T47D (cell line): Measurements from ENCODE around the genes KRT76, SPRYD3 and MFSD5.

DNA sequence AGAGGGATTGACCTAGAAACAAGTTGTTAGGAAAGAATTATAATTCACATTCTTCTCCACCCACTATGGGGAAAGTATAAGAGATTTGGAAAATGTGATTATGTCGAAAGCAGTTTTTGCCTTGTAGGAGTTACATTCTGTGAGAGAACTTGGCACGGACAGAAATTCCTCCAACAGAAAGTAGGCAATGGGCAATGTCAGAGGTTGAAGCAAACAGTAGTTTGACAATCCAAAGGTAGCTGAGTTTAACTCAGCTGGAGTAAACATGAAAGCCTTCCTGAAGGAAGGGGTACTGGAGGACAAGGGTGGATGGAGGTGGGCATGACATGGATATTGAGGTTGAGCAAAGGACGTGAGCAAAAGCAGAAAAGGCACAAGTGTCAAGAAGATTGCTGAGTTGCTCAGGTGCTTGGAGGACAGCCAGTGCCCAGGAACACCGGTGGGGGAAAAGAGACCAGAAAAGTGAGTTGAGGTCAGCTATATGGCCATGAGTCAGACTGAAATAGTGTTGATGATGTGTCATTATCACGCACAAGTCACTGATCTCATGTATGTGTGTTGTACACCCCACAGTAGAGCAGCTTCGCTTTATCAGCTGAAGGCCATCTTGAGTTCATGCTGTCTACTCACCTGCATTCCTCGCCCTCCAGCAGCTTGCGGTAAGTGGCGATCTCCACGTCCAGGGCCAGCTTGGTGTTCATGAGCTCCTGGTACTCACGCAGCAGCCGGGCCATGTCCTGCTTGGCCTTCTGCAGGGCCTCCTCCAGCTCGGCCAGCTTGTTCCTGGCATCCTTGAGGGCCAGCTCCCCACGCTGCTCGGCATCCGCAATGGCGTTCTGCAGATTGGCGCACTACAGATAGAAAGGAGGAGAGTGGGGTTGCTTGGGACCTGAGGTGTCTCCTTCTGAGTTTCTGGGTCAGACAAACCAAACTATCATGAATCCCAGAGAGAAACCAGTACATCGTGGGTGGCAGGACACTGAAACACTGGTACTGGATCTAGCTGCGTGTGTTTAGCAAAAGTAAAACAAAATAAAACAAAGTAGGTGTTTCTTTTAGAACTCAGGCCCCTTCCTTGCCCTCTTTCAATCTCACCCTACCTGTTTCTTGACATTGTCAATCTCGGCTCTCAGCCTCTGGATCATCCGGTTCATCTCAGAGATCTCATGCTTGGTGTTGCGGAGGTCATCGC, 3.8 kb downstream of the KRT5 start:
- RRBS = no CpG with 5 or more reads among the region's 24 CpGs

GRCh38 chr12:52608314-52608710, 7.0 kb upstream of the KRT72 start:
- RRBS = no CpG with 5 or more reads among the region's 7 CpGs

DNA sequence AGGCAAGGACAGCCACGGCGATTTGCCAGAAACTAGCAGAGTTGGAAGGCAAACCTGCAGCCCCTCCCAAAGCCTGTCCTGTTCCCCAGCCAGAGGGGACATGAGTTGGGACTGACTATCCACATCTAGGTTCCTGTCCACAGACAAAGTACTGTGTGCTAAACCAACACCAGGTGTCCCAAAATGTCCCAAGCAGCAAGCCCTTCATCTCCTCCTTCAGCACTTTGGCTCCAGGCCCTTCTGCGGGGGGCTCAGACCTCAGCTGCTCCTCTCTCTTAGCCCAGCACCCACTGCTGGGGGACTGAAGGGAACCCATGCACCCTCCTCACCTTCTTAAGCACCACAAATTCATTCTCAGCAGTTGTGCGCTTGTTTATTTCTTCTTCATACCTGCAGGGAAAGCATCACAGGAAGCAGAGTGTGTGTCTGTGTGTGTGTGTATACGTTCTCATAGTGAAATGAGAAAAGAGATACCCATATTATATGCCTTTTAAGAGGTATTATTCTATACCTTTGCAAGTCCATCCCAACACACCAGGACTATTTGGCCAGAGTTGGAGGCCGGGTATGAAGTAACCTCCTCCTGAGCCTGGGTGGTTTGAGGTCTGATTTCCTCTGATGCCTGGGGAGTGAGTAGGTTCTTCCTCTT, 3.3 kb downstream of the KRT73 start:
- RRBS = no CpG with 5 or more reads among the region's 6 CpGs

DNA sequence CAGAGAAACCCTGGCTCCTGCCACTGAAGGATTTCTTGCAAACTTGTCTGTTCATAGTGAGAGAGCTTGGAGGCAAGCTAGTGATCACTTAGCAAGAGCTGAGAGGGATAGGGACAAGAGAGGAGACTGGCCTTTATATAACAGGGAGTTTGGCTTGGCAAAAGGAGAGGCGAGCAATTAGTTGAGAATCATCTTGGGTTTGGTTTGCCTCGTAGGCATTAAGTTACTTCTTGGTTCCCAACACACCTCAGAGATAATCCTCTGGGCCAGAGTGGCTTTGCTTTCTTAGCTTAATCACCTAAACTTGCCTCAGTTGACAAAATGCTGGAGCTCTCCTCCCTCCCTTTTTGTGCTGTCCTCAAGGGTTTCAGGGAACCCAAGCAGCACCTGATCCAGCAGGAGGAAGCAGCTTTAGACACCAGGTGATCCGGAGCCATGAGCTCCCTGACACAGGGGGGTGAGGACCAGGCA, at the start of gene KRT76:
Gene KRT76 (minus strand): TSS at position 109 of the 471 bp plus-strand sequence.
- RRBS = no CpG with 5 or more reads among the region's 3 CpGs

DNA sequence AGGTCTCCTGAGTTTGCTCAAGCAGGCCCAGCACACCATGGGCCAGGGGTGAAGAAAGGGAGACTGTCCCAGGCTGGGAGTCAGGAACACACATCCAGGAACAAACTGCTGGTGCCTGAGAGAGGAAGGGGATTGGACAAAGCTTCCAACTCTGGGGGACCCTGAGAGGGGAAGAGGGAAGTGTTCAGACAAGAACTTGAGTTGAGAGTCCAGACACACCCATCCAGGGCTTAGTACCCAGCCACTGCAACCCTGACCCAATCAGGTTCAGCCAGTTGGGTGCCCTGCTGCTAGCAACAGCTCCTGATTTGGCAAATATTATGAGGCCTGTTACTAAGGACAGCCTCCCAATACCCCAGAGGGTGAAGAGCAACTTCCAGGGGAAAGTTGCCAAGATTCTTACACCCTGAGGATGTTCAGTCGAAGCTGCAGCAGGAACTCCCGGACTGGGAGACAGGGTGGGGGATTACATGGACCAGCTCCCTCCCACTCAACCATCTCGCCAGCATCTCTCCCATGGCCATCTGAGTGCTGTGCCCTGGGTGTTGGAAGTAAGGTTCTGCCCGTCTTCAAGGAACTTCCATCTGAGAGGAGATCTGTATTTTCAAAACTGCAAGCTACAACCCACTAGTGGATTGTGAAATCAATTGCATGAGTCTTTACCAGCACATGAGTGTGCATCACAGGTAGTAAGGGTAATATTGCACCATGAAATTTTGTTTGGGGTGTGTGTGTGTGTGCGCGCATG, 11.4 kb upstream of the KRT78 start:
- RRBS = no CpG with 5 or more reads among the region's 6 CpGs

DNA sequence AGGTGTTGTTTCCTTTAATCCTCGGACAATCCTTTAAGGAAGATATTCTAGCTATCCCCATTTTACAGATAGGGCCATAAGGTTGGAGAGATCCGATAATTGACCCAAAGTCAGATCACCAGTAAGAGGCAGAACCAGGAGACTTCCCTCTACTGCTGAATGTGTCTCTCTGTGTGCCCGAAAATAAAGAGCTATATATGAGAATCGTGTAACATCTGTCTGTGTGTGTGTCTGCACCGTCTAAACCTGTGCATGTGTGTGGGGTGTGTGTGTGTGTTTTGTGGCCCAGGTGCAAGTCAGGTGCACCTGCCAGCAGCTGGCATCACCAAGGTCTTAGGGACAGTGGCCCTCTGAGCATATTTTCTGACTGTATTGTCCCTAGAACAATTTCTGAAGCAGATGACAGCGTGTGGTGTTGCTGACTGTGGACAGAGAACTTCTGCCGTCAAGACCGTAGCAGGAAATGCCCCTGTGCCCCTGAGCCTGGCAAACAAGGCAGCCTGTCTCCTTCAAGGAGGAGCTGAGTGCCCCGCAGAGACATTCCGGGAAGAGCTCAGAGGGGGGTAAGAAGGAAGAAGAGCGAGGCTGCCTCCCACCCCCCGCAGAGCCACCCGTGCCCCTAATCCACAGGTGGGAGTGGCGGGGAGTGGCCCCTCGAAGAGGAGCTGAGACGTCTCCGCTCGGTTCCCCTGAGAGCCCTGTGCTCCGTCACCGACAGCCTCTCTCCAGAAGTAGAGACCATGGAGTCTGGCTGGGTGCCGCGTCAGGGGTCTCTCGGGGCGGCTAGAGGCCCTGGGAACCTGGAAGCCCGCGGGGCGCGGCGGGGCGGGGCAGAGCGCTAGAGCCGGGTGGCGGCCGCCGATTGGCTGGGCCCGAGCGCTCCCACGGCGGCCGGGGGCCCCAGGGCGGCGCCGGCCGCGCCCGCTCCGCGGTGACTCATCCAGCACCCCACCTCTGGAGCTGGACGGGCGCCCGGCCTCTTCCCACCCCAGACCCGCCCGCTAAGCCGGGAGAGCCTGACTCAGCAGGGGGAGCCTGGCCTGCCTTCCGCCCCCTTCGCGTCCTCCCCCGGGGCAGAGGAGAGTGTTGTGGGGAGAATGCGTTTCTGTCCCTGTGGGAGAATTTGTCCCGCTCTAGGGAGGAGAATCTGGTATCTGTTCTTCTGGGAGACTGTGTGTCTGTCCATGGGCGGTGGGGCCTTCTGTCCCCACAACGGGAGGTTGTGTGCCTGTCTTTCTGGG, 25.1 kb upstream of the KRT78 start:
- RRBS = 36% methylated on average over 20 of the region's 62 CpGs

DNA sequence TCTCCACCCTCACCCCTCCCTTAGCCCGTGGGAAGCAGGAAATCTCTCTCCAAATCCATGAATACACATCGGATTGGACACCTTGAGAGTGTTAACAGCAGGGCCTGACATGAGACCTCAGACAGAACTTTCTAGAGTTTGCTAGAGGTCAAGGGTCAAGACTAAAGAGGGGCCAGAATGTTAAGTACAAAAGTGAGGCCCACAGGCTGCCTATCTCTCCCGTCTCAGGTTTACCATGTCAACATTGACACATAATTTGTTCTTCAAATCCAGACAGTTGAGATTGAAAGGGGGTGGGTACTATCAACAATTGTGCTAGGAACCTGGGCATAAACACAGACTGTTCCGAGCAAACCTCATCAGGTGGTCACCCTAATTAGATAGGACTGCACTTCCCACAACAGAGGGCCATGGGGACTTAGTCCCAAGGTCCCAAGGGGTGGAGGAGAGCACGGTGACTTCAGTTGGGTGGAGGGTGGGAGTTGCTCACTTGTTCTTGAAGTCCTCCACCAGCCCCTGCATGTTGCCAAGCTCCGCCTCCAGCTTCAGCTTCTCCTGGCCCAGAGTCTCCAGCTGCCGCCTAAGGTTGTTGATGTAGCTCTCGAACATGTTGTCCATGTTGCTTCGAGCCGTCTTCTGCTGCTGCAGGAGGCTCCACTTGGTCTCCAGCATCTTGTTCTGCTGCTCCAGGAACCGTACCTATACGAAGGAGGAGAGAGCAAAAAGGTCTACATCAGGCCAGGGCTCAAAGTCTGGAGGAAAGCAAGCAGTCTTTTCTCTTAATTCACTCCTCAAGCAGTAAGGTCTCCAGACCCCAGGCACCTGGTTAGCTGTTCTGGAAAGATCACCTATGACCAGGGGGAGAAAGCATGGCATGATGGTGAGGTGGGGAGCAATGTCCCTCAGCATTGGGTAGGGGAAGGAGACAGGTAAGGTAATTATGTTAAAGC, 3.2 kb downstream of the KRT8 start:
- RRBS = no CpG with 5 or more reads among the region's 12 CpGs

- RRBS = 13% methylated on average over 2 of the region's 18 CpGs
Observed at GRCh38 chr12:52902324-52902874, 2.5 kb downstream of the KRT8 start.

GRCh38 chr12:52952609-52953025, 3.7 kb downstream of the KRT18 start:
- RRBS = no CpG with 5 or more reads among the region's 3 CpGs

GRCh38 chr12:53003969-53005085, 1.9 kb upstream of the EIF4B start:
- RRBS = no CpG with 5 or more reads among the region's 14 CpGs

DNA sequence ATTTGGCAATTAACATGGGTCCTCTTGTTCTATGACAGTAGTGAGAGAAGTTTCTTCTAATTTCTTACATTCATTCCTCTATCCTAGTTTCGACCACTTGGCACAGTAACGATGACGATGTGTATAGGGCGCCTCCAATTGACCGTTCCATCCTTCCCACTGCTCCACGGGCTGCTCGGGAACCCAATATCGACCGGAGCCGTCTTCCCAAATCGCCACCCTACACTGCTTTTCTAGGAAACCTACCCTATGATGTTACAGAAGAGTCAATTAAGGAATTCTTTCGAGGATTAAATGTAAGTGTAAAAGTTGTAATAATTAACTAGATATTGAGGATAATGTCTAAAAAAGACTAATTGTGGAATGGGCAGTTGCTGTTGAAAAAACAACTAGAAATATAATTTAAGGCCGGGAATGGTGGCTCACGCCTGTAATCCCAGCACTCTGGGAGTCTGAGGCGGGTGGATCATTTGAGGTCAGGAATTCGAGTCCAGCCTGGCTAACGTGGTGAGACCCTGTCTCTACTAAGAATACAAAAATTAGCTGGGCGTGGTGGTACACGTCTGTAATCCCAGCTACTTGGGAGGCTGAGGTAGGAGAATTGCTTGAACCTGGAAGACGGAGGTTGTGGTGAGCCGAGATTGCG, 12.6 kb downstream of the EIF4B start:
- RRBS = no CpG with 5 or more reads among the region's 22 CpGs

DNA sequence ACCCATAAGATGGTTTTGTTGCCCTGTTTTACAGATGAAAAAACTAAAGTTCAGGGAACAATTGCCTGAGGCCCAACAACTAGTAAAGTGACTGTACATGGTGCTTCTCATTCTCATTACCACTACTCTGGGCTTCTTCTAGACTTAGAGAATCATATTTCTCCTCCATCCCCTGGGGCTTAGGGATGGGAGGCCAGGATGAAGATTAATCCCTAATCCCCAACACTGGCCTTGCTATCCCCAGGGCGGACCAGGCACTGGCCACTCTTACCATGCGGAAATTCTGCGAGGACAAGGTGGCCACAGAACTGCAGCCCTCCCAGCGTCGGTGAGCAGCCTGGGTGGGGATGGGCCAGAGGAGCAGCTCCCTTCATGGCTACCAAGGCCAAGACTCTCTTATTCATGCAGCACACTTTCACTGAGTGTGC, 6.9 kb downstream of the TNS2 start:
- RRBS = no CpG with 5 or more reads among the region's 5 CpGs

- RRBS = 1% methylated on average over 24 of the region's 66 CpGs
Observed at GRCh38 chr12:53079262-53080230, at the start of gene SPRYD3. Gene SPRYD3, minus strand, starts transcription at chr12:53079390.

DNA sequence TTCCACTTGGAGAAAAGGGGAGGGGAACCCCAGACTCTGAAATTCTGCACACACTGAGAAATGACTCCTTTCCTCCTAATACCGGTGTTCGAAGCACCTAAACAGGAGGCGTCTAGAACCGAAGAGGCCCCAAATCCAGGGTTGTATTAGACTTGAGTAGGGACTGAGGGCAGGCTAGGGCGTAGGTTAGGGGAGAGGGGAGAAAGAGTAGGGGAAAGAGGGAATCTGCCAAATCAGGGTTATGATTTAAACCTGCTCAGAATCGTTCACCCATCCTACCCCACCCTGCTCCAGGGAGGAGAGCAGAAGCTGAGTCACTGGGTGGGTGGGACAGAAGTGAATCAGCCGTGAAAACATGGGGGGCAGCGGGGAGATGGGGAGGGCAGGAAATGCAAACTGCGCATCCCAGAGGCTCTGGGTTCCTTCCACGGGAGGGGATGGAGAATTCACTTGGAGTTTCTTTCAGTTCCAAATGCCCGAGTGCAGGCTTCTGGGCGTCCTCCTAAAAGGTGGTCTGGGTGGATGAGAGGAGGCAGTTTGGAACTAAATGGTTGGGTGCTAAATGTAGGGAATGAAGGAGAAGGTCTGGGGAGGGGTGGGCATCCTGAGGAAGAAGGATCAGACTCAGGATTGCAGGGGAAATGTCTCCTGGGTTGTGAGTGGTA, 1.1 kb downstream of the IGFBP6 start:
- RRBS = no CpG with 5 or more reads among the region's 12 CpGs

DNA sequence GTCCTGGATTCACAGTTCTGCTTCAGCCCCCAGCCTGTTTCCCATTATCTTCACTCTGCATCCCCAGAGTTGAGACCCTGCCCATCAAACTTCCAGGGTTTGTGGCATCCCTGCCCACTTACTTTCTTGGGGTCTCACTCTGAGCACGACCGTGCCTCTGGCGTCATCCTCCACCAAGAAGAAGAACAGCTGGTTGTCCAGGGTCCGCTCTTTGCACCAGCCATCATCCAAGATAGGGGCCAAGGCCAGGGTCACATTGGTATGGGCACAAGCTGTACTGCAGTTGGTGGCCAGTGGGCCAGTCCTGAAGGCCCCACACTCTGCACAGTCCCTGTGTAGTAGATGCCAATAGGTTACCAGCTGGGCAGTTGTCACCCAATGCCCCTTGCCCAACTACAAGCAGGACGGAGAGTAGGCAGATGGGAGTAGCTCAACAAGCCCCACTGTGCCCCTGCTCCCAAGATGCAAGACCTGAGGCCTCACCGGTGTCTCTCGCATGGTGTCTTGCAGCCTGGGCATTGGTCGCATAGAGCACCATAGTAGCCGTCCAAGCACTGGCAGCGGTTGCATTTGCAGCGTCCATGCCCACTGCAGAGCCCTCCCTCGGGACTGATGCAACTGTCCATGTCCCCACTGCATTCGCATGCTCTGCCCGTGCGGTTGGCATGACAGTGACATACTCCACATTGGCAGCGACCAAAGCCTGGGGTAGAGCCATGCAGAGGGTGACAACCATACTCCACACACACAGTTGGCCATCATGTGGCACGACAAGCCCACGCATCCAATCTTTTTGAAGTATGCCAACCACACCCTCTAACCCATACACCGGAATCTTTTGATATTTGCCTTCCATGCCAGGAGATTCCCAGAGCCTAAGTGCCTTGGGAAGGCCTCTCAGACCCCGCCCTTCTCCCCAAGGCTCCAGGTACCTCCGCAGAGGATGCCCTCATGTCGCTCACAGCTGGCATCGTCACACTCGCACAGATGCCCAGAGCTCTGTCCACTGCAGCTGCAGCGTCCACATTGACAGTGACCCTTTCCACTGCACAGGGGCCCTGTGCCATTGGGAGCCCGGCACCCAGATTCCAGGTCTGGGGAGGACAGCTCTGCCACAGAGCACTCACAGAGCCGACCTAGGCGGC, 11.9 kb upstream of the CSAD start:
- RRBS = no CpG with 5 or more reads among the region's 28 CpGs

DNA sequence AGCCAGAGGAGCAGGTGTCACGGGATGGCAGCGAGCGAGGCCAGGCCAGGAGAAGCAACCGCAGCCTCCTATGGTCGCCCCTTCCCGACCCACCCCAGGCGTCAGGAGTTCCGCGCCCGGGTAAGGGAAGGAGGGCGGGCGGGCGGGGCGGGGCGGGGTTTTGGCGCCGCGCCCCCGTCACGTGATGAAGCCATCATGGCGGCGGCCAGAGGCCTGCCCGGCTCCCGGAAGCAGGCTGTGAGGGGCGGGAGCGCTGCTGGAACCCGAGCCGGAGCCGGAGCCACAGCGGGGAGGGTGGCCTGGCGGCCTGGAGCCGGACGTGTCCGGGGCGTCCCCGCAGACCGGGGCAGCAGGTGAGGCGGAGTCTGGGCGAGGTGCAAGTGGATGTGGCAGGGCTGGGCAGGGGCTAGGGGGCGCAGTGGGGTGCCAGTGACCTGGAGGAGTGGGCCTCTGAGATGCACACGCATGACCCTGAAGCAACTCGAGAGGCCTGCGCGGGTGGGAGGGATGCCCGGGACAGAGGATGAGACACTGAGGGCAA, at the start of gene MFSD5:
Gene MFSD5 (plus strand): TSS at position 180 of the 541 bp plus-strand sequence.
- RRBS = 3% methylated on average over 12 of the region's 45 CpGs

DNA sequence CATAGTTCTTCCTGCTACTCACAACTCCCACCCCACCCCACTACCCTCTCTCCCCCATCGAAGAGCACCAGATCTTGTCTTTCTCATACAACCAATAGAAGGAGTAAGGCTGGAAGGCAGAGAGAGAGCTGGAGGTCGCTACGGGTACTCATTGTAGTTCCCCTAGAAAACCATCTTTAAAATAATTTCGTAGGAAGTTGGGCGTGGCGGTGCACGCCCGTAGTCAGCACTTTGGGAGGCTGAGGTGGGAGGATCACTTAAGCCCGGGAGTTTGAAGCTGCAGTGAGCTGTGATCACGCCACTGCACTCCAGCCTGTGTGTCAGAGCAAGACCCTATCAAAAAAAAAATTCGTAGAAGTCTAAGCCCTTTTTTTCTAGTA, 534 bp upstream of the ESPL1 start:
- RRBS = no CpG with 5 or more reads among the region's 11 CpGs

GRCh38 chr12:53328423-53328860, 7.0 kb upstream of the AAAS start:
- RRBS = no CpG with 5 or more reads among the region's 14 CpGs

- RRBS = no CpG with 5 or more reads among the region's 5 CpGs
Observed at GRCh38 chr12:53378738-53379023, 1.3 kb upstream of the SP1 start.

- RRBS = no CpG with 5 or more reads among the region's 5 CpGs
Observed at GRCh38 chr12:53381341-53381896, 1.4 kb downstream of the SP1 start.